ENCODE measurements around the genes CD1C, OR10T2, OR6P1 and IFI16.

DNA sequence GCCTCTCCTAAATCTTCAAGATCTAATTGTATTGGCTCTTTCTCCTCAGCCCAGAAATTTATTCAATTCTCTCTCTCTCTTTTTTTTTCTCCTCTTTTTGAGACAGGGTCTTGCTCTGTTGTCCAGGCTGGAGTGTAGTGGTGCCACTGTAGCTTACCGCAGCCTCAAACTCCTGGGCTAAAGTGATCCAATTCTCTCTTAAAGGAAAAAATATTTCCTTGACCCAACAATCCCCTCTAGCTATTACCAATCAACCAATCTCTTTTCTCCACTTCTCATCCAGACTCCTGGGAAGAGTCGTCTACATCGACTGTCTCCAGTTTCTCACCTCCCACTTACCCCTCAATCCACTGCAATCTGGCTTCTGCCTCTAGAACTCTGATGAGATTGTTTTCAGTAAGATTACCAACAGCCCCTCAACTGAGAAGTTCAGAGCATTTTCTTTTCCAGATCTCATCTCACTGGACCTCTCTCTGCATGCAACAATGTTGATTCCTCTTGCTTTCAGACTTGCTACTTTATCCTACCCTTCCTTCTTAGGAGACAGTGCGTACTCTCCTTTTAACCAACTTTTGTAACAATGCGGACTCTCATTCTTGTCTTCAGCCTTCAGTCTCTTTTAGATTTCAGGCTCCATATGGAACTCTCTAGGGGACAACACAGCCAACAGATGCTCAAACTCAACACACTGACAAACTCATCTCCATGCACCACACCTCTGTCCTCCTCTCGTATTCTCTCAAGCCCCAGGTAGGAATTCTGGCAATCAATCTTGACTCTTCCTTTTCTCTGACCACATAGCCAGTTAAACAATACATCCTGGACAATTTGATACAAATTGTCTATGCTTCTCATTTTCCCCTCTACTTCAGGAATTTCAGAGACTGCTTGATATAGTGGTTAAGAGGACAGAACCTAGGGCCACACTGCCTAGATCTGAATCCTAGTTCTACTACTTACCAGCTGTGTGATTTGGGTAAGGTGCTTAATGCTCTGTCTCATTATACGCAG lies 30.9 kb downstream of the ARHGEF11 start:
- PRO-cap: no peak
- RRBS: no CpG with 5 or more reads among the region's 7 CpGs

GRCh38 chr1:157025950-157026421 lies 19.6 kb downstream of the ARHGEF11 start:
- PRO-cap: no peak
- RRBS: no CpG with 5 or more reads among the region's 3 CpGs

- PRO-cap: no peak
- RRBS: no CpG with 5 or more reads among the region's 10 CpGs
These were observed 15.1 kb downstream of the ETV3 start for GRCh38 chr1:157122687-157123868.

DNA sequence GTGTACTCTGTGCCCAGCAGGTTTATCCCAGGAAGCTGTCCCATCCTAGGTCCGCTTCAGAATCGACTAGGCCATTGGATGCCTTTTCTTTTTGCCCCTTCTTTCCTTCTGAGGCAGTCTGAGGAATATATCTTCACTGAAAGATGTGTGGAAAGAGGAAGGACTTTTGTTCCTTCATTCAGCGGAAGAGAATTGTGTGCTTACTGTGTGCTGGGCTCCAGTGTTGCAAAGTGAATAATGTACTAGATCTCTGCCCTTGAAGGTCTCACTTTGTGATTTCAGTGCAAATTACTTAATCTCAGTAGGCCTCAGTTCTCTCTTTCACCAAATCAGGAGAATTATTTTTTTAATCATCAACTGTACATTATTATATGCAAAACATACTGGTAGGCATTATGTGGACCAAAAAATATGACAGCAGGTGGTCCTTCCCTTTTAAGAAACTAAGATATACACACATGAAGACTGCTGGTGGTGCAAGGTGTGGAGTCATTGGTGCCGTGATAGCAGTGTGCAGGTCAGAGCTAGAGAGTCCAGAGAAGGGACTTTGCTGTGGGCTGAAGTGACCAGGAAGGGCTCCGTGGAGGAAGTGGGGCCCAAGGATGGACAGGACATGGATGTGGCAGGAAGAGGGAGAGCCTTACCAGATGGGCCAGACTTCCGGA lies 7.7 kb downstream of the KIRREL1 start:
- PRO-cap: no peak
- RRBS: no CpG with 5 or more reads among the region's 6 CpGs

GRCh38 chr1:158024687-158025888 lies 31.6 kb downstream of the KIRREL1 start:
- PRO-cap: no peak
- RRBS: no CpG with 5 or more reads among the region's 21 CpGs

DNA sequence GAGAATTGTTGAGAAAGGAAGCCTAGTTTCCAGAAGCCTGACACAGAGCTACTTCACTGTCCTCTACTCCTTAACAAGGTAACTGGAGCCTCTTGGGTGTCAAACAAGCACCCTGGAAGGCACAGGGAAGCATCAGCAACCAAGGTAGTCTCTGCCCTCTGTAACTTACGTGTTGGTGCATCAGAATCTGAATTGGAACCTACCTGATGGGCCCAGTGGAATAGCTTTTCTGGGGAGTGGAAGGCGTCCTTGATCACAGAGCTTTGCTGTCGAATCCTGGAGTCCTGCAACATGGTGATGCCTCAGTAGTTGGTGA lies 30.7 kb downstream of the SMIM42 start:
- PRO-cap: unidirectional peak, plus-strand start at position 226 of the sequence
- RRBS: no CpG with 5 or more reads among the region's 3 CpGs

DNA sequence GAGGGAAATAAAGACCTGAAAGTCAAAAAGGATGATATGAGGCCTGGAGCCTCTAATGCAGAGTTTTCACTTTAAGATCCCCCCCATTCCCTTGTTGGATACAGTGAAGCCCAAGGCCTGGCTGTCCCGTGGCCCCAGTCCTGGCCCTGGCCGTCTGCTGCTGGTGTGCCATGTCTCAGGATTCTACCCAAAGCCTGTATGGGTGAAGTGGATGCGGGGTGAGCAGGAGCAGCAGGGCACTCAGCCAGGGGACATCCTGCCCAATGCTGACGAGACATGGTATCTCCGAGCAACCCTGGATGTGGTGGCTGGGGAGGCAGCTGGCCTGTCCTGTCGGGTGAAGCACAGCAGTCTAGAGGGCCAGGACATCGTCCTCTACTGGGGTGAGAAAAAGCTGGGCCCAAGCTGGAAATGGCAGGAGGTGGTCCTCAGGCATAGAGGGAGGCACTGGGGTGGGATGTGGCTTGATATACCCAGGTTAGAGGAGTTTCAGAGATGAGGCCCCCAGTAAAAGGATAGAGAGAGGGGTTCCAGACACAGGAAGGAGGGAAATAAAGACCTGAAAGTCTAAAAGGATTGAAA lies 2.2 kb downstream of the CD1D start:
- PRO-cap: no peak
- RRBS: no CpG with 5 or more reads among the region's 7 CpGs

DNA sequence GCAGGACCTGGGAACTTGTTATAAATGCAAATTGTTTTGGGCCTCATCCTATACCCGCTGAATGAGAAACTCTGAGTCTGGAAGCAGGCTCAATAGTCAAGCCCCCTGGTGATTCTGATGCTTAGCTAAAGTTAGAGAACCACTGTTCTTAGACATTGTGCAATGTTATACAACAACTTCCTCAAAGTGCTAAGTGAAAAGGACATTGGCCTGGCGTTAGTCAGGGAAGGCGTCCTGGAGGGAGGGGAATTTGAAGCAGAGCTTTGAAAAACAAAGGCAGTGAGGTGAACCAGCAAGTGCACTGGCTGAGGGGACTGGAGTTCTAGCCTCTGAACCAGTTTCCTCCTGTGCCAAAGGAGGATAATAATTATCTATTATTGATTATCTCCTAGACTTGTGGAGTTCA lies 5.1 kb downstream of the CD1D start:
- PRO-cap: no peak
- RRBS: no CpG with 5 or more reads among the region's 3 CpGs

GRCh38 chr1:158285580-158286511 lies 3.9 kb upstream of the CD1C start:
- PRO-cap: no peak
- RRBS: no CpG with 5 or more reads among the region's 7 CpGs

GRCh38 chr1:158289571-158290266 lies at the start of gene CD1C:
TSS of gene CD1C (plus strand) at chr1:158289923.
- PRO-cap: no peak
- RRBS: no CpG with 5 or more reads among the region's 4 CpGs

DNA sequence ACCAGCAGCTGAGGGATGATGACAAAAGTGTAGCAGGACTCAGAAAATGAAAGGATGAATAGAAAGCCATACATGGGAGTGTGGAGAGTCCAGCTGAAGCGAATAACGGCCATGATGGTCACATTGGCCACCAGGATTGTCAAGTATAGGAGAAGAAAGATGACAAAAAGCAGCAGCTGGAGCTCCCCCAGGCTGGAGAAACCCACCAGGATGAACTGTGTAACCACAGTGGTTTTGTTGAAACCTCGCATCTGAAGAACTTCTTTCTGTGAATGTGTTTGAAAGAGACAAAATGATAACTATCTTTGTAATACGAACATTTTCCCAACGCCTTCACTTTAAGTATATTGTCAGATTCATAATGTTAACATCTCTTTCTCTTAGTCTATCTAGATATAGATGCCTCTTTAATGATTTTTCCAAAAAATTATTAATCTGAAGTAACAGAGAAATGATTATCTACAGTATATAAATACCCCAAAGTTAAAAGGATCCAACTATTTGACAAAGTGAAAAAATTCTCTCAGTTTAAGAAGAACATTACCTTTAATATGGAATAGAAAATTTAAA lies at the start of gene OR10T2:
Gene OR10T2 (minus strand): TSS at position 251 of the 570 bp plus-strand sequence.
- PRO-cap: no peak
- RRBS: no CpG with 5 or more reads among the region's 5 CpGs

- PRO-cap: no peak
- RRBS: no CpG with 5 or more reads among the region's 3 CpGs
These were observed at the start of gene OR6P1 for GRCh38 chr1:158570523-158570880. TSS of gene OR6P1 (minus strand) at chr1:158570580.

DNA sequence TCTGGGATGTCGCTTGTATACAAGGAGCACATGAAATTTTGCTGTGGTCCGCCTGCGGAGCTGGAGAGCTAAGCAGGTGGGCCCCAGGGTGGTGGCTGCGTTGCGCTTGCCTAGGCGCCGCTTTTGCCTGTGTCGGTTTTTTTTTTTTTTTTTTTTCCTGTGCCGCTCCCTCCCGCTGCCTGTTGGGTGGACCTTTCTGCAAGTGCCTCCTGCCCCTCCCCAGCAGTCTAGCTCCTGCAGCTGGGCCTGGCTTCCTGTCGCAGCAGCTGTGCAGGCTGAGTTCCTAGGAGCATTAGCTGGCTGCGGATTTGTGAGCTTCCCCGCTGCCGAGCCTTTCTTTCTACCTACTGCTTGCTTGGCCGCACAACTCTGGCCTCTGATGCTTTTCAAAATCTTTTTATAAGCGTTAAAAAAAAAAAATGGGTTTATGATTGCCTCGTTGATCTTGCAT lies 20.6 kb downstream of the PYHIN1 start:
- PRO-cap: no peak
- RRBS: no CpG with 5 or more reads among the region's 17 CpGs

DNA sequence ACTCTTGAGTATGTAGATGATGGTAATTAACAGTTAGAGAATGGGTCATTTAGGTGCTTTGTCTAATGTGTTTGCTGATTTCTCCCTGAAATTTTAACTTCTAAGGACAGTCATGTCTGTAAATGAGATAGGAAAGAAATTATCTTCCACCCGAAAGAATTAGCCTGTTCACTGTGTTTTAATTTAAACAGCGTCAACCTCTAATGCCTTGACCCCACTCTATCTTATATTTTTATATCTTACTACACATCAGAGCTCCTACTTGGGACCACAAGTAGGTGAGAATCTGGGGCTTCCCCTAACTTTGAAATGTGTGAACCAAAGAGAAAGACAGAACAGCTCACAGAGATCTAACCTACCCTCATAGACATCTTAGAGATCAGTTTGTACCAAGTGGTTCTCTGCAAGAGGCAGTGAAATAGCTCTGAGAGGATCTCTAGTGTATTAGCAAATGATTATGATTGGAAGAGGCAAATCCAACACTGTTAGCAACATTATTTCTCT lies 23.9 kb downstream of the PYDC5 start:
- PRO-cap: no peak
- RRBS: no CpG with 5 or more reads among the region's 2 CpGs

GRCh38 chr1:159009644-159010875 lies at the start of gene IFI16:
TSS of gene IFI16 (plus strand) at chr1:159009907.
- PRO-cap: bidirectional peak, plus-strand start at chr1:159009924, minus-strand start at chr1:159009831; bidirectional peak, plus-strand start at chr1:159010325, minus-strand start at chr1:159010222
- RRBS: no CpG with 5 or more reads among the region's 11 CpGs

GRCh38 chr1:159055853-159056410 lies 20.6 kb downstream of the AIM2 start:
- PRO-cap: no peak
- RRBS: no CpG with 5 or more reads among the region's 7 CpGs

GRCh38 chr1:159076634-159076712 lies 93 bp downstream of the AIM2 start:
- PRO-cap: no peak
- RRBS: no CpG with 5 or more reads among the region's 2 CpGs

- PRO-cap: no peak
- RRBS: no CpG with 5 or more reads among the region's 9 CpGs
These were observed 2.3 kb upstream of the ACKR1 start for GRCh38 chr1:159202210-159202936.

DNA sequence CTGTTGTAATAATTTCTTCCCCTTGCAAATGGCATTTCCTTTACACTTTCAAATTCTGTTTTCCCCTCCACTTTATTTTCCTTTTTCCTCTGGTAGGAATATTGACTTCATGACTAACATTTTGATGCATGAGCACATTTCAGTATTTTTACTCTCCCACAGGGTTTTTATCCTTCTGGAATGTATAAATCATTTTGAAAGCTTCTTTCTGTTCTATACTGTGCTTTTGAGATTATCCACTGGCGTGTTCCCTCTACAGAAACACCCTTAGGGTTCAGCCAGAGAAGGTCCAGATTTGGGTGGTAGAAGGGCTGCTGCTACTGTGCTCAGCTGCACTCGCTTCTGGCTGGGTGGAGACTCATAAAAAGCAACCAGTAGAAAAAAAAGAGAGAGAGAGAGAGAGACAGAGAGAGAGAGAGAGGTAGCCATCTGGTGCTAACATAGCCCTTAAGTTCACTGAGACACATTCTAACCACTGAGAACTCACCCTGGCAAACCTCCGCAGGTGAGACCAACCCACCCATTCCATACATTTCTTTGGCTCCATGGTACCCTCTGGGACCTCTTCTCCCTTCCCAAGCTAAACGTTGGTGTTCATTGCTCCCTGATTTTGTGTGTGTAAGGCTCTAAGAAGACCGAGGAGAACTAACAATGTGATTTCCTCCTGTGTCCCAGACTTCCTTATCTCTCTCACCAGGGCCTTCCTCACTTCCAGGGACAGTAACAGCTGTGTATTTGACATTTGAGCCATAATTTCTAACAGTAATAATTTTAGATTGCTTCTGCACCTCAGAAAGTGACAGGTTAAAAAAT lies 7.1 kb downstream of the APCS start:
- PRO-cap: no peak
- RRBS: no CpG with 5 or more reads among the region's 5 CpGs

DNA sequence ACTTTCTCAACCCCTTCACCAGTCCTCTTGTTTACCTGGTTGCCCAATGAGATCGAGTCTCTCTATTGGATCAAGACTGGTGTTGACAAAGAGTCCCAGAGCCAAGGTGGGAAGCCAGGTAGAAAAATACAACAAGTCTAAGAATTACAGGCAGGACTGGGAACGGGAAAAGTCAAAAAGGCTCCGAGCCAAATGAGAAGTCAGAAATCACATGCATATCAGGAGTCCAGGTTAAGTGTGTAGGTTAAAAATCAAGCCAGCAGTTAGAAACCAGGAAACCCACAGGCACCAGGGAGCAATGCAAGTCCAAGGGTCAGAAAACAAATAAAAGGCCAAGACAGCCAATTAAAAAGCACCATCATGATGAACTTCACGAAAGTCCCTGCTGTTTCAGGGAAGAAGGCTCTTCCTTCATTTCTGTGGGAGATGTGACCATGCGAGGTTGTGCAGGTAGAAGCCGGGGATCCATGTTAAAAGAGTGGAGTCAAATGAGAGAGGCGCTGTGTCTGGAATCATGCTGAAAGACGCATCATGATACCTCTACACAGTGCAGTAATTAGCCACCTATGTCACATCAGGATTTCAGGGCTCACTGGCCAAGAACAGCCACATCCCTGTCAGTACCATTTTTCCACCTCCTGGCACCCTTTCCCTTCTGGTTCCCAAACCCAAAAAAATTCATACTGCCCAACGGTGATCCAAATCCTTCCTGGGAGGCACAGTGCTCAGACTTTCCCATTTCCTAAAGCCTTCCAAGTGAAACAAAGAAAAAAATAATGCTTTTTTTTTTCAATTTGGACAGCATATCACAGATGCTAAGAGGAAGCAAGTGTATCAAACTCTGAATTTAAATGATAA lies 27.1 kb upstream of the DUSP23 start:
- PRO-cap: no peak
- RRBS: no CpG with 5 or more reads among the region's 9 CpGs